Retinal pigment epithelial cell (primary cell): ENCODE measurements around a stretch of chr13.

DNA sequence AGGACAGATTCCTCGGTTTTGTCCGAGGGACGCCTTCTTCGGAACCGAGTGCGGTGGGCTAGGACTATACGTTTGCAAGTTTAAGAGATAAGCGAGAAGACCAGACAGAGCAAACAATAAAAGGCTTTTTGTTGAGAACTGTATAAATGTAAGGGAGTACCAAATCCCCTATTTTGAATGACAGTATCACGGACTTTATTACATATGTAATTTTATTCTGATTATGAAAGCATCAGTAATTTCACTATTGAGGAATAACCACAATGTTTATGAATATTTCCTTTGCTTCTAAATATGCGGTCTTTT is 1.1 kb upstream of the ANKRD10 start:
- RRBS = no CpG with 5 or more reads among the region's 10 CpGs

DNA sequence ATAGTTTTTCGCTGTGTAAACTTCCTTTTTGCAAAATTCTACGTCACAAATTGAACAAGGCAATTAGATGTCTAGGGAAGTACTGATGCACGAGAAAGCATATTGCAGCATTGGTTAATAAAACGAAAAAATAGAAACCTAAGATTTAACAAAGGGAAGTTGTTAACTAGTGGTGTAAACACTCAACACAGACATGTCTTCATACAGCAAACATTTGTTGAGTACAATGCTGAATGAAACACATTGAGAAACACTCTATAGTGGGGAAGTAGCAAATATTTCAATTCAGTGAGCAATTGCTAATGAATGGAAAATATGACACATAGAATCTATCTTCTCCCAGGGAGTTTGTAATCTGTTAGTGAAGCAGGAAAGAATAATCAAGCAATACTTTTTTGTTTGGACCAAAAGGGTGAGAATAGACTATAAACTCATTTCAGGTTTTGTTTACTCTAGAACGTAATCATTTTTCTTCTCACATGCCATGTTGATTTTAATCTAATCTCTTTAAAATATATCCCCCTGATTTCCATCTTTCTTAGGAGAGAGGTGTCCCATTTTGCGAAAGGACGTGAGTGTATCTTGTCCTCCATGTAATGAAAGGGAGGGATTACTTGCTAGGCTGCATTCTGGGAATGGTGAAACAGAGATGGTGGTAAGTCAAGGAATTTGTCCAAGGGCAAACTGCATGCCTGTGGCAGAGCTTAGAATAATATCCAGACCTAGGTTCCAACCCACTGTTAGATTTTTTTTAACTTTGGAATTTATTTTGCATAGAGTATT is 1.6 kb upstream of the ANKRD10 start:
- RRBS = no CpG with 5 or more reads among the region's 7 CpGs

DNA sequence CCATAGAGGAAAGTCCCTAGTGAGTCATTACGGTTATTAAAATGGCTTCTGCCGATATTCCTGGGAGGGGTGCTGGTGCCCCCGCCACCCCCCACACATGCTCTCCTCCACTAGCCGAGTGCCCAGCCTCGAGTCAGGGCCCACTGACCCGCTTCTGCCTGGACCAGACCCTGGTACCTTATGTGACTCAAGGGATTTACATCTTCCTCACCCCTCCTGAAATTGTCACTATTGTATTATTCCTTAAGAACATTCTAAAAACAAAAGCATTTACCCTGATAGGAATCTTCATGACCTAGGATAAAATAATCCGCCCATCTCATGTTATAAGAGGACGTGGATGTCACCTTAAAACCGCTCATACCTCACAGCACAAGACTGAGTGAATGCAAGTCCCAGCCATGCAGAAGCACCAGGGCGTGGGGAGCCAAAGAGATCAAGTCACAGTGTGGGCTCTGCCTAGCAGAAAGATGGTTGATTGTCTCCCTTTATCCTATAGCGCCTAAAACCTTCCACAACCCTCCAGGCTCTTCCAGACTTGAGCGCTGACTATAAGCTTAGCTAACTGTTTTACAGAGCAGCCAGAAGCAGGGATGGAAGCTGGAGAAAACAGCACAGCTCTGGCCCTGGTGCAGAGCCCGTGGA is 6.7 kb upstream of the ANKRD10 start:
- RRBS = no CpG with 5 or more reads among the region's 13 CpGs

DNA sequence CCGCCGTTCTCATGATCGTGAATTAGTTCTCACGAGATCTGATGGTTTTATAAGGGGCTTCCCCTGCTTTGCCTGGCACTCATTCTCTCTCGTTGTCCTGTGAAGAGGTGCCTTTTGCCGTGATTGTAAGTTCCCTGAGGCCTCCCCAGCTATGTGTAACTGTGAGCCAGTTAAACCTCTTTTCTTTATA is 68.9 kb downstream of the ARHGEF7 start:
- RRBS = no CpG with 5 or more reads among the region's 6 CpGs

DNA sequence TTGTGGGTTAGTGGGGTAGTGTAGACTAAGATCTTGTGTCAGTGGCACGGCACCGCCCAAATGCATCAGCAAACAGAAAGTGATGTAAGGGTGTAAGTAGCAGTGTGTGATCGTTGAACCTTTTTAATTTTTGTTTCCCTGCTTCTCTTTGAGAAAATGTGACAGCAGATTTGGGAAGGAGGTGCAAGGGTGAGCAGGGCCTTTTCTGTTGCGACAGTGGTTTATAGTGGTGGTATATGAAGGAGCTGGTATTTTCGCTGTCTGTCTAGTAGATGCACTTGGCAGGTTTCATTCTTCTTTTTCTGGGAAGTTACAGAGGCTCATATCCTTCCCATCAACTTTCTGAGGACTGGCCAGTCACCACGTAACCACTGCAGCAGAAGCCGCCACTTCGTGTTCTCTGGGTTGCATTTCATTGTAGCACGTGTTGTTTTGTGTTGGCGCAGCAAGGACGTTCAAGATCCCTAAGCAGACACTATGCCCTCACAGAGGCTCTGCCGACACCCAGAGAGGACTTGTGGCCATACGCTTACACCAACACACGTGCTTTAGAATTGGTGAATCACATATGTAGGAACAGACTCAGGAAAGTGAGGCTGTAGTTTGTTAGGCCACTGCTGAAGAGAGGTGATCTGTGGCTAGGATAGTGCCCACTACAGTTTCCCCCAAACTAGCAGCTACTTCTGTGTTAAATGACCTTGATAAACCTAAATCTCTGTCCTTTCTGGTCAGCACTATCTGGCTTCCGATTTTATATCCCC is 42.2 kb upstream of the TEX29 start:
- RRBS = no CpG with 5 or more reads among the region's 15 CpGs

GRCh38 chr13:111281631-111282239 is 38.7 kb upstream of the TEX29 start:
- RRBS = no CpG with 5 or more reads among the region's 9 CpGs

DNA sequence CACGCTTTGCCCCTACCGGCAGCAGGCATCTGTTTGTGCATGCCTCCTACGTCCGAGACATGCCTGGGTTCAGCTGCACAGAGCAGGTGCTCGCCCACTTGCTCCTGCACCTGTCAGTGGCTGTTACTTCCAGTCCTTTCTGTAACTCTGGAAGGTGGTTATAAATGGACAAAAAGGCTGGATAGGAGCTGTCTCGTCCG is 18.0 kb upstream of the TEX29 start:
- RRBS = no CpG with 5 or more reads among the region's 7 CpGs

DNA sequence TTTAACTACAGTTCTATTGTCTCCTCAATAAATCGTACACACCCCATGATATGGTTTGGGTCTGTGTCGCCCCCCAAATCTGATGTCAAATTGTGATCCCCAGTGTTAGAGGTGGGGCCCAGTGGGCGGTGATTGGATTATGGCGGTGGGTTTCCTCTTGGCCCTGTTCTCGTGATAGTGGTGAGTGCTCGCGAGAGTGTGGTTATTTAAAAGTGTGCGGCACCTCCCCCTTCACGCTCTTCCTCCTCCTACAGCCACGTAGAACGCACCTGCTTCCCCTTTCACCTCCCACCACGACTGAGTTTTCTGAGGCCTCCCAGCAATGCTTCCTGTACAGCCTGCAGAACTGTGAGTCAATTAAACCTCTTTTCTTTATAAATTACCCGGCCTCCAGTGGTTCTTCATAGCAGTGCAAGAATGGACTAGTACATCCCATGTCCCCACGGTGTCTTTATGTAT is 52.2 kb downstream of the TEX29 start:
- RRBS = no CpG with 5 or more reads among the region's 14 CpGs

DNA sequence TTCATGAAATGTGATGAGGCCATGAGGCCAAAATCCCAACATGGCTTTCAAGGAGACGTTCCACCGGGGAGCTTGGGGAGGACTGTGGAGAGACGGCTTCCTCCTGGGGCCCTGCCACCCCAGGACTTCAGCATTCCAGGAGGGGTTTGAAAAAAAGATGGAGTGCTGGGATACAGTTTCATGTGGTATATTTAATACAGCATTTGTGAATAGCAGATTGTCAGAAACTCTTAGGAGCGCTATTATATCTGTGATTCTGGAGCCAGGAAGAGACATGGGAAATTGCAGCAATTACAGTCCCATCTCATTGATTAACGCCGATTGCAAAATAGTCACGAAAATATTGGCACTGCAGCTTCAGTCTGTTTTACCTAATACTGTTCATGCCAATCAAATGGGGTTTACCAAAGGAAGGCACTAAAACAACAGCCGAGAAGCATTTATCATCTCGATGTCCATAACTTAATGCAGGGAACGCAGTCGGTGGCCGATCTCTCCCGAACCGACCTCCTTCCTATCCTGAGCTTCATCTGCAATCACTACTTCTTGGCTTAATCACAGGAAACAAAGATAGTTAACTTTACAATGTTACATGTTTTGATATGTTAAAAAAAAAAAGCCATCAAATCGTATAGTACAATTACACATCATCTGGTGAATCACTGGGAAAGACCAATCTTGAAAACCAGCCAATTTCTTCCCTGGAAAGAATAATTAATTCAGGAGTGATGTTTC is 295.8 kb downstream of the TEX29 start:
- RRBS = no CpG with 5 or more reads among the region's 15 CpGs

- RRBS = no CpG with 5 or more reads among the region's 17 CpGs
Observed at GRCh38 chr13:111656545-111656861, 336.1 kb downstream of the TEX29 start.

- RRBS = 11% methylated on average over 7 of the region's 18 CpGs
Observed at GRCh38 chr13:111893639-111893975, 173.3 kb upstream of the SOX1 start.

GRCh38 chr13:112161912-112162285 is 95.0 kb downstream of the SOX1 start:
- RRBS = no CpG with 5 or more reads among the region's 5 CpGs

DNA sequence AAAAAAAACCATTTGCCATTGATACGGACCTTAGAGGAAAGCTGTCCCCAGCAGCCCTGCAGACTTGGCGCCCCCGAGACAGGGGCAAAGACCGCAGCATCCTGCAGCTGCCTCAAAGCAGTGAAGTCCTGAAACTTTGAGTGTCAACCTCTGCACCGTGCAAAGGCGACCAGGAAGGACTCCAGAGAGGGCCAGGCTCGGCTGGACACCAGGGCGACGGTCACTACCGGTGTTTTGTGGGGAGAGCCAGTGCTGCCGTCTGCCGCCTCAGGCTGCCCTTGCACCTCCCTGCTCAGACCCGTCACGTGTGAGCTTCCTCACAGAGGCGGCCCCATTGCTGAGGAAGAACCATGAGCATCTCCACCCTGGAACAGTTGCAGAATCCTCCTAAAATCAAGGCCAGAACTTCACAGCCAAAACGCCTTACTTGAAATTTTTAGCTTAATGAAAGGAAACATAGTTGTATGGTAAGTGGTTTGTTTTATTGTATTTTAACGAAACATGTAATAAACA is 146.6 kb upstream of the SPACA7 start:
- RRBS = no CpG with 5 or more reads among the region's 17 CpGs

GRCh38 chr13:112236458-112237296 is 139.5 kb upstream of the SPACA7 start:
- RRBS = no CpG with 5 or more reads among the region's 13 CpGs

DNA sequence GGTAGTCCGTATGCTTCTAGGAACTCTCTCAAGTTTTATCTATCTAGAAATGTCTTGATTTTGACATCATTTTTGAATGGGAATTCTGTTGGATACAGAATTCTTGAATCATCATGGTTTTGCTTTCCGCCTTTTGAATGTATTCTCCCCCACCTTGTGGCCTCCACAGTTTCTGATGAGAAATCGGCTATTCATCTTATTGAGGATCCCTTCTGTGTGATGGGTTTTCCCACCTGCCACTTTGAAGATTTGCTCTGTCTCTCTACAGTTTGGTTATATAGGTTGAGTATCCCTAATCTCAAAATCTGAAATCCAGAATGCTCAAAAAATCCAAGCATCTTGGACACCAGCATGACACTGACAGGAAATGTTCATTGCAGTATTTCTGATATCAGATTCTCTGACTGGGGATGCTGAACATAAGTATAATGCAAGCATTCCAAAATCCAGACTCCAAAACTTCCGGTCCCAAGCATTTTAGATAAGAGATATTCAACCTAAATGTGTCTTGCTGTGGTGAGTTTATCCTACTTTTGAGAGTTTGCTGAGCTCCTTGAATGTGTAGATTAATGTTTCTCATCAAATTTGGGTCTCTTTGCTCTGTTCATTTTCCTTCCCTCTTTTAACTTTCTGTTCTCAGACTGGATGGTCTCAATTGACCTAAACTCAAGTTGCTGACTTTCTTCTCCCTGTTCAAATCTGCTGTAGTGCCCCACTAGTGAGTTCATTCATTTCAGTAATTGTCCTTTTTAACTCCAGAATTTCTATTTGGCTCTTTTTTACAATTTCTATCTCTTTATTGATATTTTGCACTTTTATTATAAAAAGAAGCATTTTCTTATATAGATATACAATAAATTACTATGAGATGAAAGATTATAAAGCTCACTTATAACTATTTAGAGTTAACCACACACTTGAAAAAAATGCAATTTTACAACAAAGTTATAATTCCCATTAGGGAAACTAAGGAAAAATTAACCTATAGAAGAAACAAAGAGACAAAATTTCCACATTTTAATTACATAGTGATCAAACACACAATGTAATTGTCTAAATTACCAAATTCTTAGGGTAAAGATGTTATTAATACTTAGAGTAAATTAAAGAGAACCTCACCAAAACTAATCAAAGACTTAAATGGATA is 49.7 kb downstream of the TUBGCP3 start:
- RRBS = no CpG with 5 or more reads among the region's 4 CpGs

DNA sequence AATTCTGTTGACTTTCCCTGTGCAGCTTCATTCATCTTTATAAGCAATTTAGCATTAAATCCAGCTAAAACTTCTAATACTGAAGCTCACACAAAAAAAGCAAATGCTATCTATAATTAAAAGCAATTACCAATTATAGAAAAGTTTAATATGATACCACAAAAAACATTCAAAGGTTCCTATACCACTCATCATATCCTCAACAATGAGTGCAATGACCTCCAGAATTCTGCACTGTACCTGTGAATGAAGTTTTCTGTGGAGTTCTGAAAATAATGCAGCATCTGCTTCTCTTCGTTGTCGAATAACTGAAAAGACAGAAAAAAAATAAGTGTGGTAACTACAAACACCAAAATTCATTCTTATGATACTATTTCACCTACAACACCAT is 23.1 kb downstream of the TUBGCP3 start:
- RRBS = no CpG with 5 or more reads among the region's 2 CpGs

DNA sequence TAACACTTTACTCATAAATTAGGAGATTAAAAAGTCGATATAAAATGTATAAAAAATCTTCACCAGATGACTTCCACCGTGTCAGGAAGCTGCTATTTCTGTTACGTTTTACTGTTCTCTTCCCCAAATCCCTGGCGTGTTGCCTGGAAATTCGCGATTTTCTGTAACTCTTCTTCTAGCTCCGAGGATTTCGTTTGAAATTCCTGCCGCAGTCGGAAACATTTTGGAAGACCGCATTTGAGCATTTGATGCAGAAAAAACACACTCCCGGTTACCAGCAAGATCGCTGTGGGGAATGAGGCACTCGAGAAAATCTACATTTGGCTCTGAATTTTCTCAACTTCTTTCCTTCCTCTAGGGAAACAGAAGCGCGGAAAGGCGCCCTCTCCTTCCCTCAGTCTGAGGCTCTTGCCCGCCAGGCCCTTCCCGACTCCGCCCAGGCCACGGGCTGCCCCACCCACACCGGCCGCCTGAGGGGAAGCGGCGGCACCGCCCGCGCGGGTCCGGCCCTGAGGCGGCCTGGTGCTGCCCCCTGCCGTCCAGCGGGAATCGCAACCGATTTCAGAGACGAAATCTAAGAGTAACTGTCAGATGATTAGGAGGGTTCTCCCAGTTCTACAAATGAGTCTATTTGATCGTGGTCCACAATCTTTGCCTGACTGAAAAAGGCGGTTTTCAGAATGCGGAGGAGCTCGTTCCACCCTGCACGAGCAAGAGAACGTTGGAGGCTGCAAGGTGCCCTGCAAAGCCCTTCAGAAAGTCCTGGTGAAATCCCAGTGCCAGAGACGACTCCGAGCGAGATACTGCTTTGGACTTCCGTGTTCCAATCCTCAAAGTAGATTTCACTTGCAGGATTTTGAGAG is 18.3 kb upstream of the TUBGCP3 start:
- RRBS = 1% methylated on average over 9 of the region's 46 CpGs

DNA sequence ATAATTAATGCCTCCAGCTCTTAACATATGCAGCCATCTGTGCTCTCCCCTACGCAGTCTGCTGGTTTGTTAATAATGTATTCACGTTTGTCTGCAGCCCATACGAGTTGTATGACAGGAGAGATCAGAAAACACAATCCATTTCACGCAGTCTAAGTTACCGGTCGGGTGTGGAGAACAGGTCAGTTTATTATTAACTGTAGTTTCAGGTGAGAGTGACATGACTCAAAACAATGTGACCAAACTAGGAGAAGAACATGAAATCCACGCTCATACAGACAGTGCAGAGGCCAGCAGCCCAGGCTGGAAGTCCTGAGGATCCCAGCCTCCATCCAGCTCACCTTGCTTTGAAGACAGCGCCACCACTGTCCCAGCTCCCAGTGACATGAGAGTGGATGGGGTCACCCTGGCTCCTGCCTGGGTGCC is 19.8 kb upstream of the ATP11A start:
- RRBS = no CpG with 5 or more reads among the region's 8 CpGs

- RRBS = 92% methylated on average over 6 of the region's 24 CpGs
Observed at GRCh38 chr13:112768613-112769225, 78.9 kb downstream of the ATP11A start.

DNA sequence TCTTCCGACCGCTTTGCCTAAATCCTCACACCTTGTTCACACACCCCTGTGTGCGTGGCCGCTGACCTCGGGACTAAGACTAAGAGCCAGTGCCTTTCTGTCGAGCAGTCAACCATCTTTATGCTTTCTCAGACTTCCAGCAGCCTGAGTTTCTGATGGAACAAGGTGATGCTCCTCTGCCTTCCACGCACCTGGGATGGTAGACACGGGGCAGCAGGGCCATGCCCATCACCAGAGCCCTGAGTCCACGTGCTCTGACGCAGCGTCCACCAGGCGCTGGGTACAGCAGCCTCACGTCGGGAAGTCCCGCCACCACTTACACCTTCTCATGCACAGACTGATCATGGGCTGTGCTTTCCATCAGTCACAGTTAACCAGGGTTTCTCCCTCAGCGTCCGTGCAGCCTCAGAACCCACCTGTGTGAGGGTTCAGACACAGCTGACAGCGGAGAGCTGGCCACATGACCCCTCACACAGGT is 90.8 kb upstream of the MCF2L start:
- RRBS = no CpG with 5 or more reads among the region's 18 CpGs